ENCODE measurements around the gene ZFPM1.

DNA sequence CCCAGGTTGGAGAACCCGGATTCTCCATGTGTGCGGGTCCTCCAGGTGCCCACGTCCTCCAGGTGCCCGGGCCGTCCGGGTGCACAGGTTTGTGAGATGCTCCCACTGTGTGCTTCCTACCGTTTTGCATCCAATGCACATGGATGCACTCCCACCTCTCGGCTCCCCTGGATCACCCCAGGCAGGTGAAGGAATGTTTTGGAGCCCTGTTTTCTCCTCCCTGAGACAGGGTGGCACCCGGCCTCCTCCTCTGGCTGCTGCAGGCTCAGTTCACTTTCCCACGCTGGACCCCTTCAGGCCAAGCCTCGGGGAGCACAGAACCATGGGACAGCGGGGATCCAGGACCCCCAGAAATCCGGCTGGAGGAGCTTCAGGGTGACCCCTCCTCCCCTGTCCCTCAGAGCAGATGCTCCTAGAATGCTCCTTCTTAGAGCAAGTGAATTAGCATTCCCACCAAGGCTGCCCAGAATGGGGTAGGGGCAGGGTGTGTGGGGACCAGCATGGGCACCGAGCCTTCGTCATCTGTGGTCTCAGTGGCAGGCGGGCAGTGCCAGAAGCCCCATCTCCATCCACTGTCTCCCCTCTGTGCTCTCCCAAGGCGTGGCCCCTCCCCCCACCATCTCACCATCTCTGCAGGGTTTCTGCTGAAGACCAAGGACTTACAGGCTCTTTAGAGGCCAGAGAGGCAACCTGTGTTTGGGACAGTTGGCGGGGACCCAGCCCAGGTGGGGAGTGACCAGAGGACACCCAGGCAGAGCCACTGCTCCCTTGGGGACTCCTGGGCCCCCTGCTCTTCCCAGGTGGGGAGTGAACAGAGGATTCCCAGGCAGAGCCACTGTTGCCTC lies 45.5 kb downstream of the SLC7A5 start:
- PRO-cap, result no peak
- RAMPAGE, long total RNA, 2 experiments, result no peak in any of the 2 experiments

- PRO-cap, result no peak
- RAMPAGE, long total RNA, 2 experiments, result no peak in any of the 2 experiments
Measured at GRCh38 chr16:87842357-87842959, 26.8 kb downstream of the SLC7A5 start.

DNA sequence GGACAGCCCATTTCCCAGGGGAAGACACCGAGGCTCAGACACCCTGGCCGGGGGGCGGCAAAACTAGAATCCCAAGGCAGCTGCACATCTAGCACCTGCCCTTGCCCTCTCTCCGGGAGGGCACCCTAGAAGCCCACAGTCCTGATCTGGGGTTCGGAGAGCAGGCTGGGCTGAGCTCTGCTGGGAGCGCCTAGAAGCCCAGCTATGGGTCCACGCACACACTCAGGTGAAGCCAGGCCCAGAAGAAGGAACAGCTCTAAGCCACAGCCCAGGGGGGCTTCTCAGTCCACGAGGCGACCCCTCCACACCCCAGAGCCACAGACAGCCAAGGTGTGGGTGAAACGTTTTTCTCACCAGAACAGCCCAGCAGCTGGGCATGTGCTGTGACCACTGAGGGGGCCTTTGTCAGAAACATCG lies 22.4 kb downstream of the SLC7A5 start:
- PRO-cap, result no peak
- RAMPAGE, long total RNA, 2 experiments, result no peak in any of the 2 experiments

DNA sequence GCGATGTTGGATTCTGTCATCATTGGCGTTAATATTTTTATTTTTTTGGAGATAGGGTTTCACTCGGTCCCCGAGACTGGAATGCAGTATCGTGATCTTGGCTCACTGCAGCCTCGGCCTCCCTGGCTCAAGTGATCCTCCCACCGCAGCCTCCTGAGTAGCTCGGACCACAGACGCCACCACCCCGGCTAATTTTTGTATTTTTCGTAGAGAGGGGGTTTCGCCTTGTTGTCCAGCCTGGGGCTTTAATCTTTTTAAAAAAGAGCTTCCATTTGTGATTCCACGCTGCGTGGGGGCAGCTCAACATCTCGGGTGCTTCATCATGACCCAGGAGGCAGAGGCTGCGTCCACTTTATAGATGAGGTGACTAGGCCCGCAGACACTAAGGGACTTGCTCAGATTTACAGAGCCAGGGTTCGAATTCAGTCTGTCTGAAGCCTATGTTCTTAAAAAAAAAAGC lies 1.5 kb downstream of the BANP start:
- PRO-cap, result no peak
- RAMPAGE, long total RNA, 2 experiments, result no peak in any of the 2 experiments

GRCh38 chr16:87955386-87956116 lies 4.3 kb downstream of the BANP start:
- PRO-cap, result no peak
- RAMPAGE, long total RNA, 2 experiments, result no peak in any of the 2 experiments

DNA sequence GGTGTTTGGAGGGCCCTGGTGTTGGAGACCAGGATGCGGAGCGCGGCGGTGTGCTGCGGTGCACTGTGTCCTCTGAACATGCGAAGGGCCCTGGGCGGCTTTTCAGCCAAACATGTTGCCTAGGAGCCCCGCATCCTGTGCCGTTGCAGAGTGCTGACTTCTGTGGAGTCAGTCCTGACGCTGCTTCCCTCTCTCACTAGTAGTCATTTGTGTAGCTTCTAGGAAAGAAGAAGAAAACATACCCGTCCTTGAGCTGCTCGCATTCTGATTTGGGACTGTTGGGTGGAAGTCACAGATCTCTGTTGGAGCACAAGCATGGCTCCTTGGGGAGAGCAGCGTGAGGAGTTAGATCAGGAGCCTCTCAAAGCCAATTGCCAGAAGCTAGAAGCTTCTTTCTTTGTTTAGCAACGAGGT lies 42.8 kb downstream of the BANP start:
- PRO-cap, result no peak
- RAMPAGE, long total RNA, 2 experiments, result no peak in any of the 2 experiments

DNA sequence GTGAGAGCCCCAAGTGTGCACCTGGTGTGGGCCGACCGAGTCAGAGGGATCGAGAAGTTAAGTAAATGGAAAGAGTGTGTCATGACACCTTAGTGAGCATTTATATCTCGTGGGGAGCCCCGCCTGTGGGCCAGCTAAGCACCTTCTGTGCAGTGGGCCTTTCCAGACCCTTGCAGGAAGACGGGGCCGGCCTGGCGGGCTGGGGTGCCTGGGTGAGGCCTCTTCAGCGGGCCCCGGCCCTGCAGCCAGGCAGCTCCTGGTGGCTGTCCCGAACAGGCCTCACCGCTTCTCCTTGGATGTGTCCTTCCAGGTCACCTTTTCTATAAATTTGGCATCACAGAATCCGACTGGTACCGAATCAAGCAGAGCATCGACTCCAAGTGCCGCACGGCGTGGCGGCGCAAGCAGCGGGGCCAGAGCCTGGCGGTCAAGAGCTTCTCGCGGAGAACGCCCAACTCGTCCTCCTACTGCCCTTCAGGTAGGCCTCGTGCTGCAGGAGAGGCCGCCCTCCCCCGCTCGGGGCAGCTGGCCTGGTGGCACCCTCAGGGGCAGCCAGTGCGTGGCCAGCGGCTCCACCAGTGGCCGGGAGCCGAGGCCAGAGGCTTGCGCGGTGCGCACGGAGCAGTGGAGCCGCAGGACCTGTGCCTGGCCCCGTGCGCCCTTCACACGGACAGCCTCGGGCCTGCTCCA lies 76.1 kb downstream of the BANP start:
- PRO-cap, result no peak
- RAMPAGE, long total RNA, 2 experiments, result no peak in any of the 2 experiments

- PRO-cap, result no peak
- RAMPAGE, long total RNA, 2 experiments, result no peak in any of the 2 experiments
Measured at GRCh38 chr16:88068981-88070355, 118.2 kb downstream of the BANP start.

DNA sequence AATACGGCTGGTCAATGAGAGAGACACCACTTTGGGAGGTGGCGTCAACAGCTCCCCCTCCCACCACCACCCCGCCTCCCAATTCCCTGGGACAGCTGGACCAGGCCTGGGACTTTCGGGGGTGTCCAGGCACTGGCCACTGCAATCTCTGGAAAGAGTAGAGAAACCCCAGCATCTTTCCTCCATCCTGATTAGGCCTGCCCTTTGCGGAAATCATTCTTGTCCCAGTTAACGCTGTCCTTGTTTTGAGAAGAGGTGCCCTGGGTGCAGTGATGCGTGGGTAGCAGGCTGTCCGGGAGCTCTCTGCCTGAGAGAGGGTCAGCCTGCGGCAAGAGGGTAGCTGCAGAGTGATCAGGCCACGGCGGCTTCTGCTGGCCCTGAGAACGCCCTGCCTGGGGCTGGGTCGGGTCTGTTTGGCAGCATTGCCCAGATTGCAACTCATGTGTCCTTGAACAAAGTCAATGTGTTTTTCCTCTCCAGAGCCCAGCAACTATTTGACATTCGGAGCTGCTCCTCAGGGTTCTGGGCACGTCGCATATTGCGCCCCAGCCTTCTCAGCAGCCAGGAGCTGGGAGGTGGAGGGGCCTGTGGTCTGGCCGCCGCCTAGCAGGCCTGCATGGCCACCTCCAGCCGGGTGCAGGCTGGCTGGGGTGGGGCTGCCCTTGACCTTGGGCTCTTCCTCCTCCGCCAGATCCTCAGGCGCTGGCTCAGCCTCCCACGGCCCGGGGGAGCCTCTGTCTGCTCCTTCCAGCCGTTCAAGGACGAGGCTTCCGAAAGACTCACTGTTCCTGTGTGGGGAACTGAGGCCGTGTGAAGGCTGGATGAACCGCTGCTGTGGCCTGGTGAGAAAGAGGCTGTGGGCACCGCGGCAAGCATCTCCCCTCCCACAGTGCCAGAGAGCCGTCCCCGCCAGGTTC lies 150.2 kb upstream of the ZNF469 start:
- PRO-cap, result no peak
- RAMPAGE, long total RNA, 2 experiments, result no peak in any of the 2 experiments

DNA sequence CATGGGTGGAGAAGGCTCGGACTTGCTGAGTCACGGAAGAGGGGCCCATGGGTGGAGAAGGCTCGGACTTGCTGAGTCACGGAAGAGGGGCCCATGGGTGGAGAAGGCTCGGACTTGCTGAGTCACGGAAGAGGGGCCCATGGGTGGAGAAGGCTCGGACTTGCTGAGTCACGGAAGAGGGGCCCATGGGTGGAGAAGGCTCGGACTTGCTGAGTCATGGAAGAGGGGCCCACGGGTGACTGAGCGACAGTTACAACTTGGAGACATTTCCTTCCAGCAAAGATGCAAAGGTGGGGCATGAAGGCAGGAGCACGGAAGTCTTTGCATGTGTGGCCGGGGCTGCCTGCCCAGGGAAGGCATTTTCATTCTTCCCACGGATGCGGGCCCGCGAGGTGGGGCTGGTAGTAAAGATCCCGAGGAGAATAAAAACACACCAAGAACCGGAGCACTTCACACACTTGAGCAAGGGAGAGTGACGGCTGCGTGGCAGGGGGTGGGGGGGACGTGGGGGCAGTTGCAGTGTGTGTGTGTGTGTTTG lies 49.3 kb upstream of the ZNF469 start:
- PRO-cap, result no peak
- RAMPAGE, long total RNA, 2 experiments, result no peak in any of the 2 experiments

GRCh38 chr16:88392947-88393596 lies 10.3 kb downstream of the ZNF469 start:
- PRO-cap, result unidirectional peak, minus-strand start at chr16:88393067
- RAMPAGE, long total RNA, 2 experiments, result no peak in any of the 2 experiments

DNA sequence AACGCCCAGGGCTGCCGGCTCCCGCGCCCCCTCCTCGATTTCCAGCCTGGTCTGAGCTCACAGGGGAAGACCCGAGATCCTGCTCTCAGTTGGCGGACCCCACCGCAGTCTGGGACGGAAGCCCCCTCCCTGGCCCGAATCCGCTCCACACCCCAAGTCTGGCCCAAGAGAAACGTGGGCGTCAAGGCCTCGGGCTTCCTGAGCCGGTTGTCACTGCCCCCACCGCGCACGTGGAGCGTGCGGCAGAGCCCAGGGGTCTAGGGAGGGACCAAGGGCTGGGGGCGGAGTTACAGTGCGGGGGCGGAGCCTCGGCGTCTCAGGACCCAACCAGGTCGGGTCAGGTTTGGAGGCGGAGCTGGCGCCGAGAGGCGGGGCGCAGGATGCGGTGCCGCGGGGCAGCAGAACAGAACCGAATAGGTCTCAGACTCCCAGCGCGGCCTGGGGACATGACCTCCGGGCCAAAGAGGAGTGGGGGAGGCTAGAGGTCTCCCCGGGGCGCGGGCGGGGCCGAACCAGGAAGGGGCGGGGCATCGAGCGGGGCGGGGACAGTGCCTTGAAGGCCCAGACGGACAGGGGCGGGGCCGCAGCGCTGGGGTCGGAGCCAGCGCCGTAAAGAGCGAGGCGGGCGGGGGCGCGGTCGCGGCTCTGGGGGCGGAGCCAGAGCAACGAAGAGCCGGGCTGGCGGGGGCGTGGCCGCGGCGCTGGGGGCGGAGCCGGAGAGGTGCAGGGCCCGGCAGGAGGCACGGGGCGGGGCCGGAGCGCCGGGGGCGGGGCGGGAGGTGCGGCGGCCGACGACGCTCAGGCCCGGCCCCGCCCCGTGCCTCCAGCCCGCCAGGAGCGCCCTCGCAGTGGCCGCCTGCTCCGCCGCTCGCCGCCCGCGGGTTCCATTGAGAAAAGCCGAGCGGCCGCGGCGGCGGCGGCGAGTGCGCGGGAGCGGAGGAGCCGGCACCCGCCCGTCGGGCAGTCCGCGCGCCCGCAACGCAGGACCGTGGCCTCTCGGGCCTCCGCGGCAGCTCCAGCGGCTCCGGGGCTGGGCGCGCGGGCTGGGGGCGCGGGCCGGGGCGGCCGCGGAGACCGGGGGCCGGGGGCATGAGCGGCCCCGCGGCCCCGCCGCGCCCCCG lies at the start of gene ZFPM1:
ZFPM1 (plus strand) TSS at position 826 of the 1,121 bp plus-strand sequence.
- PRO-cap, result unidirectional peak, plus-strand start at position 770 of the sequence; unidirectional peak, plus-strand start at position 826 of the sequence; unidirectional peak, plus-strand start at position 848 of the sequence; unidirectional peak, plus-strand start at position 887 of the sequence
- RAMPAGE, long total RNA, 2 experiments, result no peak in any of the 2 experiments

GRCh38 chr16:88467777-88468003 lies 14.6 kb downstream of the ZFPM1 start:
- PRO-cap, result no peak
- RAMPAGE, long total RNA, 2 experiments, result no peak in any of the 2 experiments

DNA sequence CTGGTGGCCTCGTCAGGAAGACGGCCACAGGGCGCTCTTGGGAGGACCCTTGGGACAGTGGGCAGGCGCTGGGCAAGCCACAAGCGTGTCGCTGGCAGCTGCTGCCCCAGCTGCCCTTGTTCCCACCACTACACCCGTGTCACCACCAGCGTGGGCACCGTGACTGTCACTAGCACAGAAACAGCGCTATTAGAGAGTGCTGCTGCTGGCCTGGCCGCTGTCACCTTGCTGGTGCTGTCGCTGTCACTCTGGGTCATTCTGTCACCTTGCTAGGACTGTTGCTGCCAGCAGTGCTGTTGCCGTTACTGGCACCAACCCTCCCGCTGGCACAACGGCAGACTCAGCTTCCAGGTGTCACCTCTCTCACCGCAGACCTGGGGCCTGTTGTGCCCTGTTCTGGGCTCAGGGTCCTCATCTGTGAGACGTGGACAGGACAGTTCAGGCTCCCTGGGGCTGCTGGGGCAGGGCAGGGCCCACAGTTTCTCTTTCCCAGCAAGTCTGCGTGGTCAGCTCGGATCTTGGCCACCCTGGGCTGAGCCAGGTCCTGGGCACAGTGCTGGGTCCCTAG lies 47.3 kb downstream of the ZFPM1 start:
- PRO-cap, result no peak
- RAMPAGE, long total RNA, 2 experiments, result no peak in any of the 2 experiments

DNA sequence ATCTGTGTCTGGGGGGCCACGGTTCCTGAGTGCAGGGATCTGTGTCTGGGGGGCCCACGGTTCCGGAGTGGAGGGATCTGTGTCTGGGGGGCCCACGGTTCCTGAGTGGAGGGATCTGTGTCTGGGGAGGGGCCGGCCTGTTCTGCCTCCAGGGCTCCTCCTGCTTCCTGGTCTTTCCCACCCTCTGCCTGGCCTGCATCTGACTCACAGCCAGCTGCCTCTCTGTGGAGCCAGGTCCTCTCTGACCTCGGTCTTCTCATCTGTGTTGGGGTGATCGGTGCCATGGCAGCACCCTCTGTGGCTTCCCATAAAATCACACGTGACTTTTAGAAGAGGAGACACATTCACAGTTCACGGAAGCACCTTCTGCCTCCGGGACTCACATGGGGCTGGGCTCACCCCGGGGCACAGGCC lies 50.3 kb downstream of the ZFPM1 start:
- PRO-cap, result no peak
- RAMPAGE, long total RNA, 2 experiments, result no peak in any of the 2 experiments

DNA sequence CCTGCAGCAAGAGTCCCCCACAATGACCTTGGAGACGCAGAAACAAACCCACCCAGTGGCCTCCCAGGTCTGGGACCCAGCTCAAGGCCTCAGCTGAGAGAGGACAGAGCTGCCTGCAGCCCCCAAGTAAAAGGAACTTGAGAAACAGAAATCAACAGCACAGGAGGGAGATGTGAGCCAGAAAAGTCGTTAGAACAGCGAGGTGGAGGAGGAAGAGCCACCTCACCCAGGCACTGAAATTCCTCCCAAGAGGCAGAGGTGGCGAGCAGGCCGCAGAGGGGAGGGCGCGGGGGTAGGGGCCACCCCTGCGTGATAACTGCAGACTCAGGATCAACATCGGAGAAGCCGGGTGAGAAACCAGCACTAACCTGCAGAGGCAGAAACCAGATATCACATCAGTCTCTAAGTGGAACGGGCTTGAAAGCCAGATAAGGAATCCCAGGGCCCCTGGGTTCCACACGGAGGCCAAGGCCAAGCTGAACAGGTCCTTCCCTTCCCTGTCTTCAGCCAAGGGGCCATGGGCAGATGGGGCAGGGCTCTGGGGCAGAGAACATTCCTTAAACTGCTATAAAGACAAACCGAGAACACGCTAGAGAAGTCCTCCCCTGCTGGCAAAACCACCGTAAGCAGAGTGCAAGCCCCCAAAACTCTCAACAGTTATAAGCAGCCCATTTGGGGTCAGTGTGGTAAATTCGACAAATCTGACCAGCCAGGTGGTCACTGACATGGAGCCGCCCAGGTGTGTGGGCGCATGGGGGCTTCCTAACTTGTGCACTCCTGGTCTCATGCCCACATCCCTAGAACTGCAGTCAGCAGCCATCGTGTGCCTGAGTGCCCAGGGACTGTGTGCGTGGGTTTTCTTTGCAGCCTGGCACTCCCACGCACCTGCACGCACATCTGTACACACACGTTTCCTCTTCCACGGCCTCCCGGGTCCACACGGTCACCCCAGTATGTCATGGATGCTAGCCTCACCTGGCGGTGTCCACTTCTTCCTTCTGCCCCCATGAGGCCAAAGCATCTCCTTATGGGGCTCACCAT lies 39.2 kb upstream of the ZC3H18 start:
- PRO-cap, result no peak
- RAMPAGE, long total RNA, 2 experiments, result no peak in any of the 2 experiments

DNA sequence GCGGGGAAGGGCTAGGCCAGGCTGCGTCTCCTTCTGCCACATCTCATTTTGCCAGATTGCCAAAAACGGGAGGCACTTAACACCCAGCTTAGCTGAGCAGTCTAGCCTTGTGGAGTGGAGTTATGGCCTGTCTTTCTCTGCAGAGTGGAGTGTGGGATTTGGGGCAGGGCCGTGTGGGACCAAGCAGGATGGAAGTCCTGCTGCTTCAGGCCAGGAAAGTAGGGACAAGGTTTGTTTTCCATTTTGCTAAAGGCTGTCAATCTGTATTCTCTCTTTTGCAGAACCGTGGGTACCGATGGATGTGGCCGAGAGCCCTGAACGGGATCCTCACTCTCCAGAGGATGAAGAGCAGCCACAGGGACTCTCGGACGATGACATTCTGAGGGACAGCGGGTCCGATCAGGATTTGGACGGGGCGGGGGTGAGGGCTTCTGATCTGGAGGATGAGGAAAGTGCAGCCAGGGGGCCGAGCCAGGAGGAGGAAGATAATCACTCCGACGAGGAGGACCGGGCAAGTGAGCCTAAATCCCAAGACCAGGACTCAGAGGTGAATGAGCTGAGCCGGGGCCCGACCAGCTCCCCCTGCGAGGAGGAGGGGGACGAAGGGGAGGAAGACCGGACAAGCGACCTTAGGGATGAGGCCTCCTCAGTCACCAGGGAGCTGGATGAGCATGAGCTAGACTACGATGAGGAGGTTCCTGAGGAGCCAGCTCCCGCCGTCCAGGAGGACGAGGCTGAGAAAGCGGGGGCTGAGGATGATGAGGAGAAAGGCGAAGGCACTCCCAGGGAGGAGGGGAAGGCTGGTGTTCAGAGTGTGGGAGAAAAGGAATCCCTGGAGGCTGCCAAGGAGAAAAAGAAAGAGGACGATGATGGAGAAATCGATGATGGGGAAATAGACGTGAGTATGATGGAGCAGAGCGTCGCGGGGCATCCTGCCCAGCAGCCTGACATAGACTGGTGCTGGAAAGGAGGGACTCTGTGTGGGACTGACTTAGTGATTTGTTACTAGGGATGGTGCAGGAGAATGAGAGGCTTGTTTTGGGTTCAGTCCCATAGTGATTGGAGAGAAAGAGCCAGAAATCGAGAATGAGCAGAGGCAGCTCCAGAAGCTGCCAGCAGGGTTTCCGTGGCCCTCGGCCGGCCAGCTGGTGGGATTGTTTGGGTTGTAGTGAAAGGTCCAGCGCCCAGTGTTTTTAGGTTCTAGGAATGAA lies 7.0 kb downstream of the ZC3H18 start:
- PRO-cap, result no peak
- RAMPAGE, long total RNA, 2 experiments, result no peak in any of the 2 experiments

DNA sequence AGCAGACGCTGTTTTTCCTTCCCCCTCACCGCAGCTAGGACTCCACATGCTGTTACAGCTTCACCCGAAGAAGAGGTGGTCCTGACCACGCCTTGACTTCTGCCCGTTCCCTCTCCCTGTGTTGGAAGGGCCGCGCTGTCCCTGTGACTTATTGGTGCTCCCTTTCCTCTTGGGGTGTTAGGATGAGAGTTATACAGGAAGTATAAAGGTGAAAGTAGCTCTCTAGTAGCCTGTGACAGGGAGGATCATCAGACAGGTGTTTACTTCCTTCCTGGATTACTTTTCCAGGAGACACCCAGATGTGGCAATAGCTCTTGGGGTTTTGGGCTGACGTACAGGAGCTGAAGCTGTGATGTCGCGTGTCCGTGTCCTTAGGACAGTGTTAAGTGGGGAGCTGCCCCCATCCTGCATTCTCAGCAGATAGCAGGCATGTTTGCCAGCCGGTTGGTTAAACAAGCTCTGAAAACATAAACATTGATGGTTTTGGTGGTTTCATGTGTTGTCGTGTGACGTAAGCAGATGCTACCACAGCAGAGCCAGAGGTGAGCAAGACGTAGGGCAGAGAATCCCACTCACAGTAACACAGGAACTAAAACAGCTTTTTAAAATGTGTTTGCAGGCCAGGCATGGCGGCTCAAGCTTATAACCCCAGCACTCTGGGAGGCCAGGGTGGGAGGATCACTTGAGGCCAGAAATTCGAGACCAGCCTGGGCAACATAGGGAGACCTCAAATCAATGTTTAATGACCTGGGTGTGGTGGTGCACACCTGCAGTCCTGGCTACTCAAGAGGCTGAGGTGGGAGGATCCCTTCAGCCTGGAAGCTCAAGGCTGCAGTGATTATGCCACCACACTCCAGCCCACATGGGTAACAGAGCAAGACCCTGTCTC lies 18.4 kb upstream of the IL17C start:
- PRO-cap, result no peak
- RAMPAGE, long total RNA, 2 experiments, result no peak in any of the 2 experiments

DNA sequence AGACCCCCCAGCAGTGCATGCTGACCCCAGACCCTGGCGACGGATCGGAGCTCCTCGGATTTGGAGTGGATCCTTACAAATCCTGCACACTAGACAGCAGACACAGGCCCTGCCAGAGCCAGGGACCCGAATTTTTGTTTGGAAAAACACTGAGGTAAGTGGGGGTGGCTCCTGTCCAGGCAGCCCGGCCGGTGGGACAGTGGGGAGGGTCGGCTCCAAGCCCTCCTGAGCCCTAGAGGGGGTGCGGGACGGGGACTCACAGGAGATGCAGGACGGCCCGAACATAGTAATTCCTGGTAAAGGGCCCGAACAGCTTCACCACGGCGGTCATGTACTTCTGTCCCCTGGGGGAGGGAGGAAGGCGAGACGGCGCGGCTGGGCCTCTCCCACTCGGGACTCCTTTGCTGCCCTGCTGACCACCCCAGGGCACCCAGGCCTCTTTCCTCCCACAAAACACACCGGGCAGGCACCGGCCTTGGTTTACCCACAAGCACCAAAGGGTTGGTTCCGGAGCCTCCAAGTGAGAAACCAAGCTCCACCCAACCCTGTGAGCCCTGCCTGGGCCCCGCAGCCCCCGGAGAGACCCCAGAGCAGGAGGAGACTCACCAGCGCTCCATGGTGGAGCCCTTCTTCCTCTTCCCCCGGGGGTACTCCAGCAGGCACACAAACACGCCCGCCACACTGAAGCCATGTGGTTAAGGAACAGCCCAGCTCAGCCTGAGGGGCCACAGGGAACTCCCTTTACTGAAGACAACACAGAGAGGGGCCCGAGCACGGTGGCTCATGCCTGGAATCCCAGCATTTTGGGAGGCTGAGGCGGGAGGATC lies 4.1 kb downstream of the CYBA start:
- PRO-cap, result no peak
- RAMPAGE, long total RNA, 2 experiments, result no peak in any of the 2 experiments

GRCh38 chr16:88650557-88650770 lies 389 bp downstream of the CYBA start:
- PRO-cap, result unidirectional peak, minus-strand start at chr16:88650616
- RAMPAGE, long total RNA, 2 experiments, result no peak in any of the 2 experiments

Data from lower leg skin (tissue), 2 donors.